Metastatic Lung Carcinoma in the Adrenal Gland (tissue), 1 donor: ENCODE measurements around a stretch of chr10.

GRCh38 chr10:75007631-75008340 is 65.7 kb downstream of the DUSP29 start:
- PRO-cap: no peak

- PRO-cap: no peak
Measured at GRCh38 chr10:75043391-75044262, 29.8 kb downstream of the DUSP29 start.

GRCh38 chr10:75136808-75137277 is 25.4 kb downstream of the SAMD8 start:
- PRO-cap: no peak

DNA sequence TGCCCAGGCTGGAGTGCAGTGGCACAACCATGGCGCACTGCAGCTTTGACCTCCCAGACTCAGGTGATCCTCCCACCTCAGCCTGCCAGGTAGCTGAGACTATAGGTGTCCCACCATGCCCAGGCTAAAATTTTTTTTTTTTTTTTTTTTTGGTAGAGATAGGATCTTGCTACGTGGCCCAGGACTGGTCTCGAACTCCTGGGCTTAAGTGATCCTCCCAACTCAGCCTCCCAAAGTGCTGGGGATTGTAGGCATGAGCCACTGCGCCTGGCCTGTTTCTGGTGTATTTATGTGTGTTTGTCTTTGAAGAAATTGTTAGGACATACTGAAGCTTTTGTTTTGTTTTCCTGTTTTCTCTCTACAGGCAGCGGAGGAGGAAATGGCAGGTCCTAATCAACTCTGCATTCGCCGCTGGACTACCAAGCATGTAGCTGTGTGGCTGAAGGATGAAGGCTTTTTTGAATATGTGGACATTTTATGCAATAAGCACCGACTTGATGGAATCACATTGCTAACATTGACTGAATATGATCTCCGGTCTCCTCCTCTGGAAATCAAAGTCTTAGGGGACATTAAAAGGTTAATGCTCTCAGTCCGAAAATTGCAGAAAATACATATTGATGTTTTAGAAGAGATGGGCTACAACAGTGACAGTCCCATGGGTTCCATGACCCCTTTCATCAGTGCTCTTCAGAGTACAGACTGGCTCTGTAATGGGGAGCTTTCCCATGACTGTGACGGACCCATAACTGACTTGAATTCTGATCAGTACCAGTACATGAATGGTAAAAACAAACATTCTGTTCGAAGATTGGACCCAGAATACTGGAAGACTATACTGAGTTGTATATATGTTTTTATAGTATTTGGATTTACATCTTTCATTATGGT is 38.9 kb downstream of the SAMD8 start:
- PRO-cap: no peak

- PRO-cap: no peak
Measured at GRCh38 chr10:75195195-75195768, 15.3 kb upstream of the VDAC2 start.

DNA sequence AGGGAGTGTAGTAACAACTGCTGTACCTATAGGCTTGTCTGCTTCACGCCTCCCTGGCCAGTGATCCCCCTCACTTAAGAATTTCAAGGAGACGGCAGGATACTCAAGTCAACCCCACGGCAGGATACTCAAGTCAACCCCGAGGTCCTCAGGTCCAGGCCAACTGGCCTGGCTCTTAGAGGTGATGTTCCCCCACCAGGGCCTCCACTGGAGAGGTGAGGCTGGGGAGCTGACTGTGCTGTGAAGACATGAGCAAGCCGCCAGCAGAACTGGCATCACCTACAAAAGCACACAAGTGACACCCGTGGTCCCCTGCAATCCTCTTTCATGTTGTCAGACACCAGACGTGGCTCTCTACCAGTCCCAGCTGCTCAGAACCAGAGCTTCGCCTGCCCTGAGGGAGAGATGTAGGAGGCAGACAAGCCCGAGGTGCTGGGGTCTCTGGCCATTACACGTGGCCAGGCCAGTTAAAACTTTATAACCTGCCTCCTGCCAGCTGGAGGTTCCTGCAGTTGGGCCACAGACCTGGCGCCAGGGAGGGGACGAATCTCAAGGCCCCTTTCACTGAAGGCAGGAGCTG is 2.3 kb downstream of the COMTD1 start:
- PRO-cap: no peak

GRCh38 chr10:75293985-75294460 is 58.3 kb upstream of the COMTD1 start:
- PRO-cap: no peak

DNA sequence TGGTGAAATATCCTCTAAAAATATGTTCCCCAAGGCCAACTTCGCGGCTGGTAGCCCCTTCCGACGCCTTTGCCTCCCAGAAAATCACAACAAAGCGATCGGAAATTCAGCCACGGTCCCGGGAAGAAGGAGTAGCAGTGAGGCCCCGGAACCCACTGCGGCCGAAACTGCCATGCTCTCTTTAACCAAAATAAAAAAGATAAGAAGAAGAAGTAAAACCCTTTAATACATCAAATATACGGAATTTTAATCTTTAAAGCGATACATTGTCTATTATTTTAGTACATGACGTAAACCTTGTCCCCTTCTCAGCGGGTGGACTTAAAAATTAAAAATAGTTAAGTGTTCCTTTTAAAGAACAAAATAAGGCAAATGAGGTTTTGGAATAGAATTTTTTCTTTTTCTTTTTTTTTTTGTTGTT is 3.9 kb downstream of the ZNF503 start:
- PRO-cap: bidirectional peak, plus-strand start at position 131 of the sequence, minus-strand start outside the sequence; unidirectional peak, minus-strand start at position 157 of the sequence

DNA sequence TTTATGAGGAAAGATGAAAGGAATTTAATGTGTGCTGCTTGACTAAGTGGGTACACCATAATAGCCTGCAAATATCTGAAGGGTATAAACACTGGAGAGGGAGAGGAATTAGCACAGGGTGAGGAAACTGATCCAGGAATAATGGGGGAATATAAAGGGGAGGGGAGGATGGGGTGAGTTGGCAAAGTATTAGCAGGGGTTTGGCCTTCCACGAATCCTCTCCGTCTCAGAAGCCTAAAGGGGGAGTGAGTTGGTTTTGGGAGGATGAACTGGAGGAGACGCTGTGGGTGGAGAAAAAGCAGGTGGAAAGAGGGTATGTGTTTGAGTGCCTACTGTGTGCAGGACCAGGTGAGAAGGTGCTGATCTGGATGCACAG is 67.2 kb downstream of the LRMDA start:
- PRO-cap: no peak

DNA sequence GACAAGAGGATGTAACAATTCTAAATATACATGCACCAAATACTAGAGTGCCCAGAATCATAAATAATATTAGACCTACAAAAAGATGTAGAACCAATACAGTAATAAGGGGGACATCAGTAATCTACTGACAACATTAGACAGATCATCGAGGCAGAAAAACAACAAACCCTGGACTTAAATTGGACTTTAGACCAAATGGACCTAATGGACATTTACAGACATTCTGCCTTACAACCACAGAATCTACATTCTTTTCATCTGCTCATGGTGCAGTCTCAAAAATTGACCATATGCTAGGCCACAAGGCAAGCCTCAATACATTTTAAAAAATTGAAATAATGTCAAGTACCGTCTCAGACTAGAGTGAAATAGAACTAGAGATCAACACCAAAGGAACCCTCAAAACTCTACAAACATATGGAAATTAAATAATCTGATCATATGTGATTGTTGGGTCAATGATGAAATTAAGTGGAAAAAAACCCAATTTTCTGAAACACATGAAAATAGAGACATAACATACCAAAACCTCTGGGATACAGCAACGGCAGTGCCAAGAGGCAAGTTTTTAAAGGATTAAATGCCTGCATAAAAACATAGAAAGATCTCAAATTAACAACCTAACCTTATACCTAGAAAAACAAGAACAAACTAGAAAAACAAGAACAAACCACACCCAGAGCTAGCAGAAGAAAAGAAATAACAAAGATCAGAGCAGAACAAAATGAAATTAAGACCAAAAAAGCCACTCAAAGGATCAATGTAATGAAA is 388.7 kb downstream of the LRMDA start:
- PRO-cap: no peak

DNA sequence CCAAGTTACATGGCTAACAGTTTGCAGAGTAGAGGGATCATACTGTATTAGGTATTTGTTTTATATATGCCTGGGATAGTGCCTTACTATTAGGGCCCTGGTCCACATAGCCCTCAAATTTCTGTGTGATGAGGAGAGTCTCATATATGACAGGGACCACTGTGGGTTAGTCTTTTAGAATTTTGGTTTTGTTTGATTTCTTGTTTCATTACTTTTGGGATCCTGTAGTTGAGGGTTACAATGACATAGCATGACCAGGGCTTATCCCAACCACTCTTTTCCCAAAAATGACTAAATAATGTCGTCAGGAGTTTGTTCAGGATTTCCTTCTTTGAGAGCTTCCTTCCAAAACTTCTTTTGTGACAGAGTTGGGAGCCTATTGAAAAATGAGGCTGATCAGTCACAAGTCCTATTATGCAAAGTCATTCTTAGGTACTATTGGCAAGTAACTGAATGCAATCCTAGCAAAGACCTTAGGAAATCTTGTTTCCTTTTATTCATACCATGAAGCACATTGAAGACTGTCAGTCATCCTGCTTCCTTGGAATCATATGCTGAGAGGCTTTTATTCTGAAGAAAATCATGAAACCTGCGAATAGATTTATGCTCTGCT is 498.2 kb downstream of the LRMDA start:
- PRO-cap: no peak

DNA sequence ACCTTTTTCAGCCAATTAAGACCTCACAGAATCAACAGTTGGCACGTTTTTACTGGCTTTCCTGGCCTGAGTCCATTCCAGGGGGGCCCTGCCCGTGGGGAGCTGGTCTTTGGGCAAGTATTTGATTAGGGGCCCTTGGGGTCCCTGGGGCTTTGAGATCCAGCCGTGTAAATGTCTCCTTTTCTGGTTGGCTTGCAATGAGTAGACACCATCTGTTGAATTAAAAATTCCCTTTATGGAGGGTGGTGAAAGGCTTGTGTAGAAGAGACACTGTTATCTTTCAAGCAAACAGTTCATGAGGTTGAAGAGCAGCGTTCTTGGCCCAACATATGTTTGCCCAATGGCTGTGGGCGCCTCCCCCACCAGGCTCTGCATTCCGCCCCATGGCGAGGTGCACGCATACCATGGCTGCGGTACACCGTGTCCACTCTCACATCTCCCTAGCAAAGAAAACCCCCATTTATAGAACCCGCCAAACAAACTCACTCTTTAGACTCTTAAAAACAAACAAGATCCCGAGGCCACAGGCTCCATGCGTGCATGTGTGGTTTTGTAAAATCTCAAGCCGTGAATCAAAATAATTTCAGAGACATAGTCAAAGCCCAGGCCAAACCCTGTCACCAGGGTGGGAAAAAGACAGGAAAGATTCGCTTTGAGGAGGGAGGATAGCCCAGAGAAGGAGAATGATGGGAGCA is 593.3 kb downstream of the LRMDA start:
- PRO-cap: no peak

GRCh38 chr10:76034678-76035756 is 603.6 kb downstream of the LRMDA start:
- PRO-cap: no peak

- PRO-cap: bidirectional peak, plus-strand start at chr10:76036631, minus-strand start at chr10:76036487
Measured at GRCh38 chr10:76036326-76036776, 604.9 kb downstream of the LRMDA start.

DNA sequence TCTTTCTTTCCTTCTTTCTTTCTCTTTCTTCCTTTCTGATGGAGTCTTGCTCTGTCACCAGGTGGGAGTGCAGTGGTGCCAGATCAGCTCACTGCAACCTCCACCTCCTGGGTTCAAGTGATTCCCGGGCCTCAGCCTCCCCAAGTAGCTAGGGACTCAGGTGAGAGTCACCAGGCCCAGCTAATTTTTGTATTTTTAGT is 486.5 kb downstream of the KCNMA1 start:
- PRO-cap: no peak

DNA sequence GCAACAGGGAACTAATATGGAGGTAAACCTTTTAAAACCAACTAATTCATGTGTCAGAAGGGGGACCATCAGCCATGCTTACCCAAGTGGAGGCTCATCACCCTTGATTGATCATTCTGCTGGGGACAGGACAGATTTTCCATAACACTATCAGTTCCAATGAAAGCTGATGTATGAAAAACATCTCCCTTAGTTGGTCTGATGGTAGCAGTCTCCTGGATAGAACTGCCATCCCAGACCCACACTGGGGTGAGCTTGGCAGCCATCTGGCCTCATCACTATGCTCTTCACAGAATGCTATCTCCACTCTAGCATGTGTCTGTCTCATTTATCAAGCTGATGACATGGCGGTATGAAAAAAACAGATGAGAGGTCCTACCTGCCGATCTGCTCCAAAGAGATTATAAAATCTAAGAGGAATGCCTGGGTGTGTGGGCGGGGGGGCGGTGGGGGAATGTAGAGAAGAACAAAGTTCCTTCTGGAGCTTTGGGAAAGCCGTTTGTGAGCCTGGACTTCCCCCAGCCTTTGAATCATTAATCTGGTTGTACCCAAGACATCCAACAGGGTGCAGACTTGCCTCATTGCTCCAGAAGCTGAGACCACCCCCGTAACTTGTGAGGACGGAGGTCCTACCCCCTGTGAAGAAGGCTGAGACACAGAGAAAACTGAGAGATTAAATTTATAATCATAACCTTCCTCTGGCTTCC is 341.0 kb downstream of the KCNMA1 start:
- PRO-cap: no peak

DNA sequence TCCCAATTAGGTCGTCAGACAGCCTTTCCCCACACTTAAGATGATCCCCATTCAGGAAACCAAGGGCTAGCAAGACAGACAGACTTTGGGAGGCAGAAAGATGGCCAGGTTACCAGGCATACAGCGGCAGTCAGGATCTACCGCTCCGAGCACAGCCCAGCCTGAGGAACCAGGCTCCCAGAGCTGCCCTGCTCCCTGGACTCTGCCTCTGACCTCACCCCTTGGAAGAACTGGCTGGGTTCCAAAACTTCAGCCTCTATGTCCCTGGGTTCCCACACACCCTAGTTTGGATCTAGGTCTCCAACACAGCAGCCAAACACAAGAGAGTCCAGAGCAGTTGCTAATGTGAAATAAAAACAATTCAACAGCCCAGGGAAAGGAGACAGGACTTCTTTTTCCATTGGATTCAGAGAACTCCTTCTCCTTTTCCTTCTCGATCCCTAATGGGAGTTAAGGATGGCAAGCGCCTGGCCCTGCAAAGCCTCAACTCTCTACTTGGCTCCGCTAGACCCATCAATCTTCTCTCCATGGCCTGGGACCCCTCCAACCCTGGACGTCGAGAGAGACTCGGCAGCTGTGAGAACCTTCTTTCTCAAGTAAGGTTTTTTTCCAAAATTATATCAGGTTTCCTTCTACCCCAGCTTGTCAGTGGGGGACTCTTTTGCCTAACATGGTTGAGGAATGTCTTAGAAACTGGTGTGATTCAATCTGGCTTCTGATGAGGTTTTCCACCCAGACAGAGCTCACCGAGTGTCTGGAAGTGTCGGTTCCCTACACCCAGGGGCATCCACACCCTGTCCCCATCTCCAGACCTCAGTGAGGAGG is 219.6 kb downstream of the KCNMA1 start:
- PRO-cap: no peak

- PRO-cap: no peak
Measured at GRCh38 chr10:77469841-77470463, 167.7 kb downstream of the KCNMA1 start.

DNA sequence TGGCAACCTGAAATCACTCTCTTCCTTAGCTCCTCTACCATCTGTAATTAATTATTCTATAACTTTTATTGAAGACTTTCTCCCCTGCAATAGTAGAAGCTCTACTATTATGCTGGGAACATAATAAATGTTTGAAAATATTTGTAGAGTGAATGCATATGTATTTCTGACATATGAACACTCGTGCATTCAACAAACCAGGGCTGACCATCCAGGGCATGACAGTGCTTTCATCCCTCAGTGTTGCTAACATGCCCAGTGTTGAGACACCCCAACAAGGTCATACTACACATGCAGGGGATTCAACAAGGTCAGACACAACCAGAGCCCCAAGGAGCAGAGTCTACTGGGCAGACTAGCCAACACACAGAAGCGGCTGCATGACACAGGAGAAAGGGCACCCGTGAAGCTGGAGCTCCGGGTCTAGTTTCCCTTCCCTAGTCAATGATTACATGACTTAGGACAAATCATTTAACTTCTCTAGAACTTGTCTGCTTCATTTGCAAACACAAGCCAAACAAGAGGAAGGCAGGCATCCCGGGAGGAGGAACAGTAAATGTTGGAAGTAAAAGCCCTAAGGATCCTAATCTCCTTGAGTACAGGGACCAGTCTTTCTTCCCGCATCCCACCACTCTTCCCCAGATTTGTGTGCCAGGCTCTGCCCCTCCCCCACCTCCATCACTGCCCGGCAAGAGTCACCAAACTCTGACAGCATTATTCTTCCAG is 104.5 kb downstream of the KCNMA1 start:
- PRO-cap: no peak

GRCh38 chr10:77547966-77548703 is 89.5 kb downstream of the KCNMA1 start:
- PRO-cap: no peak